Daoy (cell line): ENCODE results near the genes PSG11 and ZNF45.

DNA sequence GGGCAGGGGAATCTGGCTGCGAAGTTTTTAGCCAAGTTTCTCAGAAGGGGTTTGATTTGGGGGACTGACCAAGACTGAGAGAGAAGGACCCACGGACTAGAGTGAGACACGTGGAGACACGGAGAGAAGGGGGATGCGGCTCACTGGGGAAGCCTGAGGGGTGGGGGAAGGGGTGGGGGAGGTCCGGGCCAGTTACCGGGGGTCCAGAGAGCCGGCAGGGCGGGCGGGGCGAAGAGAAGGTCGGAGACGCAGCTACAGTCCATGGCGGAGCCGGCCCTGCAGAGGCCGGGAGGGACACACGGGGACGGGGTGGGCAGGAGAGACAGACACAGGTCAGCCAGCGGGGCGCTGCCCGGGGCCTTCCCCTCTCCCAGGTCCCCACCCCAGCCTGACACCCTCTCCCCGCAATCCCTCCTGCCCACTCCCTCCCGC is 15.6 kb downstream of the ERFL start:
- RAMPAGE, long total RNA: no peak

GRCh38 chr19:41958193-41959001 is 724 bp downstream of the RABAC1 start:
- RAMPAGE, long total RNA: no peak

DNA sequence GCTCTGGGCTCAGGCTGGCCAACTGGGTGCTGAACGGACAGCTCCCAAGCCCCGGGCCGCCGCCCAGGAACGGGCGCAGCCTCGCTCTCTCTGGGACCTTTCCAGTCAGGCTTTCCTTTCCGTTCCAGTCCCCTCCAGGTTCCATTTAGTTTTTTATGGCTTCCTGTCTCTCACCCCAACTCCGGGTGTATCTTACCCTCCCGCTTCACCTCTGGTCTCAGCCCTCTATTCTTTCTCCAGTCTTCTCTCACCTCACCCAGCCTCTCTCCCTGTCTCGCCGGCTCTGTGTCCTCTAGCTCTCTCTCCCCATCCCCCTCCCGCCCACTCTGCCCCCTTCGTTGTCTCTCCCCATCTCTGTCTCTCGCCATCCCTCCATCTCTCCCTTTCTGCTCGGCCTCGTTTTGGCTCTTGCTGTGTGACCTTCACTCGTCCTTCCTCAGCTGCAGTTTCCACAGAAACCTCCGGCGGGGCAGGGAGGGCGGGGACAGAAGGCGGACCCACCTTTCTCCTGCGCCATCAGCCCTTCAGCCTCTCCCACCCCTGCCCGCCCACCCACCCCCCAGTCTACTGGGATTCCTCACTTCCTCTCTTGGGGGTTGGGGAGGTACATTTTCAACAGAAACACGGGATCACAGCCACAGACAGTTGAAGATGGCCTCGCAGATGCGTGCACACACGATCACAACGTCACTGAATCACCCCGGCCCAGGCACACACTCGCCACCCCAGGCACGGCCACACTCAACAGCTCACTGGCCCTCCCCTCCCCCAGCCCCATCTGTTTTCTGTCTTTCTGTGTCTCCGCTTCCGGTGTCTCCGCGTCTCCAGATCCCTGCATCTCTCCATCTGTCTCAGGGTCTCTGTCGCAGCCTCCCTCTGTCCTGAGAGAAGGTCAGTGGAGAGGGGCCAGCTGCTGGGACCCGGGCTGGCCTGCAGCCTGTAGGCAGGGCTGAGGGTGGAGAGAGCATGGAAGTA is 3.5 kb upstream of the ATP1A3 start:
- RAMPAGE, long total RNA: no peak

- RAMPAGE, long total RNA: no peak
Observed at GRCh38 chr19:42098683-42099267, 22.8 kb downstream of the ZNF574 start.

GRCh38 chr19:42195126-42195326 is 22.5 kb downstream of the DEDD2 start:
- RAMPAGE, long total RNA: no peak

- RAMPAGE, long total RNA: no peak
Observed at GRCh38 chr19:42247432-42248449, 5.3 kb upstream of the GSK3A start.

DNA sequence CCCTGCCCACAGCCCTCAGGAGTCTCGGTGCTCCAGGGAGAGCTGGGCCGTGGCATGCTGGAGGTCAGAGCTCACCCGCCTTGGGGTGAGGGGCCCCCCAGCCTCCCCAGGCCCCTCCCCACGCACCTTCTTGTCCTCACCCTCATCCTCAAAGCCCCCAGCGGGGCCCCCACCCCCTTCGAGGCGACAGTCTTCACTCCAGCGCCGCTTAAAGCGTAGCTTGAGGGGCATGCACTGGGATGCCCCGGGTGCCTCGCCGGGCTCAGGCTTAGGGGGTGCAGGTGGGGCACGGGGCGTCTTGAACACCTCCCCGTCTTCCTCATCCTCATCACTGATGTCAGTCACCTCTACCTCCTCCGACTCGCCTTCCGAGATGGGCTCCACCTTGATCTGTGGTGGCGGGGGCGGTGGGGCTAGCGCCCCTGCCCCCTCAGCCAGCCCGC is 6.1 kb upstream of the GSK3A start:
- RAMPAGE, long total RNA: no peak

GRCh38 chr19:42287028-42288024 is 14.6 kb upstream of the PRR19 start:
- RAMPAGE, long total RNA: no peak

GRCh38 chr19:42326016-42326643 is 695 bp downstream of the MEGF8 start:
- RAMPAGE, long total RNA: no peak

DNA sequence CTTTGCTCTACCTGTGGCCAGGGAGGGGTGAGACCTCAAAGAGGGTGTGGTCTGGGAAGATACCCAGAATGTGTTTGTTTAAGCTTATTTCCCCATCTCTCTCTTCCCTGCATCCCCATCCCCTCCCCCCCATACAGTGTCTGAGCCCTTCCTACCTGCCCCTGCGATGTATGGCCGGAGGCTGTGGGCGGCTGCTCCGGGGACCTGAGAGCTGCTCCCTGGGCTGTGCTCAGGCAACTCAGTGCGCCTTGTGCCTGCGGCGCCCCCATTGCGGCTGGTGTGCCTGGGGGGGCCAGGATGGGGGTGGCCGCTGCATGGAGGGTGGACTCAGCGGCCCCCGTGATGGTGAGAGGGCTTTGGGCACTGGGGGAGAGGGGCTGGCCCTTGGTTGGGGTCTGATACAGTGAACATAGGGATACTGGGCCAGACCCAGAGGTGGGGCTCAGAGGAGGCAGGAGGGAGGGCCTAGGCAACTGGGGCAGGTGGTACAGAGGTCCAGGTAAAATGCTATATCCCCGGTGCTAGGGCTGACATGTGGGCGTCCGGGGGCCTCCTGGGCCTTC is 21.7 kb downstream of the CNFN start:
- RAMPAGE, long total RNA: no peak

DNA sequence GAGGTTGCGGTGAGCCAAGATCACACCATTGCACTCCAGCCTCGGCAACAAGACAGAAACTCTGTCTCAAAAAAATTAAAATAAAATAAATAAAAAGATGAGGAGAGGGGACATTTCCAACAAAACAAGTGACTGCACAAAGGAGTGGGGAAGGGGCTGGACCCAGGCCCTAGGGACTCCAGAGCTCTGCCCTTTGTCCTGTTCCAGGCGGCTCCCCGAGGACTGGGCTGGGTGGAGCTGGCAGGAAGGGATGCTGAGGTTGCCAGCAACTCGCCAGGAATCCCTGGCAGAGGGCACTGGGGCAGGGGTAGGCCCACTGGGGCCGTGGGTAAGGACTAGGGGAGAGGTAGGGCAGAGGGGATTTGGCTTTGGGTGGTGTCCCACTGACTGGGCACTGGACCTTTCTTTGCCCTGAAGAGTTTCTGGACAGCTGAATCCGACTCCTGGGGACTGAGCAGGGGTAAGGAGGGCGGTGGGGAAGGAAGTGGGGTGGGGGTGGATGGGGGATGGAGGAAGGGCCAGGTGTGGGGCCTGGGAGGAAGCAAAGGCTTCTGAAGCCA is 7.9 kb downstream of the LIPE start:
- RAMPAGE, long total RNA: no peak

GRCh38 chr19:42474689-42475376 is 32.1 kb upstream of the CXCL17 start:
- RAMPAGE, long total RNA: no peak

GRCh38 chr19:43026274-43026751 is at the start of gene PSG11:
Gene PSG11 (minus strand): TSS chr19:43026469.
- RAMPAGE, long total RNA: no peak

GRCh38 chr19:43486671-43486959 is 17.9 kb downstream of the PHLDB3 start:
- RAMPAGE, long total RNA: no peak

- RAMPAGE, long total RNA: no peak
Observed at GRCh38 chr19:43502037-43502419, 2.5 kb downstream of the PHLDB3 start.

DNA sequence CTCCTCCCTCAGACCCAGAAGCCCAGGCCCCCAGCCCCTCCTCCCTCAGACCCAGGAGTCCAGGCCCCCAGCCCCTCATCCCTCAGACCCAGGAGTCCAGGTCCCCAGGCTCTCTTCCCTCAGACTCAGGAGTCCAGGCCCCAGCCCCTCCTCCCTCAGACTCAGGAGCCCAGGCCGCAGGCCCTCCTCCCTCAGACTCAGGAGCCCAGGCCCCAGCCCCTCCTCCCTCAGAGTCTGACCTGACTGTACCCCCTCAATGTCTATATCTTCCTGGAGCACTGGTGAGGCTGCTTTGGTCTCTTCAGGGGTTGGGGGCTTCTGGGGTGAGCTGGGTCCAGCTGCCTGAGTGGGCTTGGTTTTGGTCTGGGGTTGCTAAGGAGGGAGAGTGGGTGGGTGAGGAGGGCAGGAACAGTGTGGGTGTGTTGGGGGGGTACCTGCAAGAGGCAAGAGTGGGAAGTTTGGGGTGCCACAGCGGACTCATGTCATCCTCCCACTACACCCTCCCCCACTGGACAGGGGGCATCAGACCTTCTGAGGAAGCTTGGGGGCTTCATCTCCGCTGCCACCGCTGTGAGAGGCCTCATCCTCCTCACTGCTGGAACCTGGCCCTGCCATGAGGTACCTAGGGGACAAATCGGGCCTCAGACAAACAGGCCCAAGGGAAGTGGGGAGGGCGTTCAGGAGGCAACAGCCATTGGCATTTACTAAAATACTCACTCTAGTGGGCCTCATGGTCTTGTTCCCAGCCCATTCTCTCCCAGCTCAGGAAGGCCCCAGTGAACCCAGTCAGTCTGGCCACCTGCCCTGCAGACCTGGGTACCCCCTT is 13.6 kb downstream of the ZNF575 start:
- RAMPAGE, long total RNA: no peak

- RAMPAGE, long total RNA: no peak
Observed at GRCh38 chr19:43764680-43765890, 10.3 kb upstream of the SMG9 start.

DNA sequence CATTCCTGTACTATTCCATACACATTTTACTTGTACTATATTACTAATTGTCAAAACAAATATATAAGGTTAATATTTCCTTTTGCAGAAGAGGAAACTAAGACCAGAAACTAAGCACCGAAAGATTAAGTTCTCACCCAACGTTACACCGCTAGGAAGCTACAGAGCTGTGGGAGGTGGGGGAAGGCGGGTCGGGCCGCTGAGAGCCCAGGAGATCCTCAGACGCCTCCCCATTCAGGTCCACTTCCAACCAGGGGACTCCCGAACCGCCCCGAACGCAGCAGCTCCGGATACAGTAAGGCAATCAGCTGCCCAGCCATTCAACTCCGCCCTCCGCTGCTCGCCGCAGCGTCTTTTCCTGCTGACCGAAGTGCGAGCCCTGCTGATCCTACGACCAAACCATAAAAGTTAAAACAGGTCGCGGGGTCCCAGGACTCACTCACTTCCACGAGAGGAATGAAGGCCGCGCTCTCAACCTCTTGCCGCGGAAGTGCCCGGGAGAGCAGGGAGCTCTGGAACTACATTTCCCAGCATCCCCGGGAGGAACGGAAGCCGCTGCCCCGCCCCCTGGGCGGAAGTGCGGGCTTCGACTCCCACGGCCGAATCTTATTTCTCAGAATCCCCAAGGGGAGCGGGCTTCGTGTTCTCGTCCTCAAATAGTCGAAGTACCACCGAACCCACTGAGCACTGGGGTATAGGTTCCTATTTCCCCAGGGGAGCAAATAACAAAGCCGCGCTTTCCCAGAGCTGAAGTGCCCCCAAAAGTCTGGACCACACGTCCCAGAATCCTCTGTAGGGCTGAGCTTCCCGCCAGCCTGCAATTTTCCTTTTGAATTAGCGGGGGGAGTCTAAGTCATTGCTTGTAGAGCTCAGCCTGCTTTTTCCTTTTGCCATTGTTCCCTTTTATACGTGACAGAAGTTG is at the start of gene ZNF45:
Gene ZNF45 (minus strand): TSS at position 496 of the 922 bp plus-strand sequence.
- RAMPAGE, long total RNA: no peak

DNA sequence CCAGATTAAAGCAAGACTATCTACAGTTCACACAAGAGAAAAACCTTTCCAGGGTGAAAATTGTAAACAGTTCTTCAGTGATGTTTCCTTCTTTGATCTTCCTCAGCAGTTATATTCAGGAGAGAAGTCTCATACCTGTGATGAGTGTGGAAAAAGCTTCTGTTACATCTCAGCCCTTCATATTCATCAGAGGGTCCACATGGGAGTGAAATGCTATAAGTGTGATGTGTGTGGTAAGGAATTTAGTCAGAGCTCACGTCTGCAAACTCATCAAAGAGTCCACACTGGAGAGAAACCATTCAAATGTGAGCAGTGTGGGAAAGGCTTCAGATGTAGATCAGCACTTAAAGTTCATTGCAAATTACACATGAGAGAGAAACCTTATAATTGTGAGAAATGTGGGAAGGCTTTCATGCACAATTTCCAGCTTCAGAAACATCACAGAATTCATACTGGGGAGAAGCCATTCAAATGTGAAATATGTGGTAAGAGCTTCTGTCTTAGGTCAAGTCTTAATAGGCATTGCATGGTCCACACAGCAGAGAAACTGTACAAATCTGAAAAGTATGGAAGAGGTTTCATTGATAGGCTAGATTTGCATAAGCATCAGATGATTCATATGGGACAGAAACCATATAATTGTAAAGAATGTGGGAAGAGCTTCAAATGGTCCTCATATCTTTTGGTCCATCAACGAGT is 6.9 kb downstream of the ZNF222 start:
- RAMPAGE, long total RNA: no peak

- RAMPAGE, long total RNA: no peak
Observed at GRCh38 chr19:44052244-44052496, 334 bp downstream of the ZNF223 start.